Mesenchymal stem cell of adipose (primary cell): ENCODE measurements around the gene GPR18.

GRCh38 chr13:97438852-97439841 is 5.2 kb downstream of the RAP2A start:
- CAGE, long polyA plus RNA = no peak

DNA sequence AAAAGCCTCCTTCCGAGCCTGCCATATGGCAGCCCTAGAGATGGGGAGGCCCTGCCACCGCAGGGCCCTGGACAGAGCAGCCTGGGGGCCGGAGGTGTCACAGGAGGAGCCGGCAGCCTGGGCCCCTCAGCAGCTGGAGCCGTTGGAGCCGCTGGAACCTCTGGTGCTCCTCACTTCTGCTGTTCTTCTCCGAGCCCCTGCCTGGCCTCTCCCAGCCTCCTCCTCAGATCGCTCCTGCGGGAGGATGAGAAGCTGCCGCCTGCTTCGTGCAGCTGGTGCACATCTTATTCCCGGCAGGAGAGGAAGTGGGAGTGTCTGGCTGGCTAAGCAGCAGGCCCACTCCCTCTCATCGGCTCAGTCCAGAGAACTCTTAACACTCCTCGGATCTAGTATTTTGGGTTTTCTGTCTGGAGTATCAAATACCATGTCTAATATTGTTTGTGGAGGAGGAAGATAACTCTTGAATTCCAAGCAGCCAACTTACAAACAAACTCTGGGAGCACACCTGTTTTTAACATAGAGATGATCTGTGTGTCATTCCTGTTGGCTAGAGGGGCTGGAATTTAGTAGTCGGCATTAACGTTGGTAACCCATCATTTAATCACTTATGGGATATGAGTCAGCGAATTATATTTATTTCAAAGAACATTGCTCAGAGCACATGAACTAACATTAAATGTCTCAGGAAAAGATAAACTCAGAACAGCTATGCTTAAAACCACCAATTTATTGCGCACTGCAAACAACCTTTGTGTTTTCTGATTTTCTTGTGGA is 37.1 kb upstream of the RNF113B start:
- CAGE, long polyA plus RNA = no peak

DNA sequence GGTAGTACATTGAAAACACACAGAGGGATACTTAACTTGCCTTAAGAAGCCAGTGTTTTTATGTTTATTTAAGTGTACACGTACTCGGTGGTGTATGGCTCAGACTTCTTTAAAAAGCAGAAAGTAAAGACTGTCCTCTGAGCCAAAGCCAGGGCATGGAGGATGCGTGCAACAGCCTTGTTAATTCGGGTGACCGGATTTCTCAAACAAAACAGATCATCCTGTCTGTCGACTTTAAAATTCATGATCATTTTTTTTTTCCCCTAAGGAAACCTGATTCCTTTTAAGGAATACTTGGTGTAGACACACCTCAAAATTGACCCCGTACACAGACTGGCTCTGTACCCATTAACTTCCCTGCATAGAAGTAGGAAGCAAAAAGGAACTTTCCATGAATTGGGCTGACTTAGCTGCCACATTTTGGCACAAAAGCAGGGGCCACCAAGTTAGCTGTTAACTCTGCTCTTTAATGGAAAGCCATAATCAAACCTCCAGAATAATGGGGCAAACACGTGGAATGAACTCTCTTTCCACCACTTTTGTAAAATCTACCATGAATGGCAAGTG is 124.7 kb upstream of the RNF113B start:
- CAGE, long polyA plus RNA = no peak

- CAGE, long polyA plus RNA = no peak
These were observed 138.5 kb upstream of the RNF113B start for GRCh38 chr13:98315503-98315980.

GRCh38 chr13:98445075-98446048 is 131.5 kb downstream of the STK24 start:
- CAGE, long polyA plus RNA = no peak

- CAGE, long polyA plus RNA = no peak
These were observed 128.8 kb downstream of the STK24 start for GRCh38 chr13:98447952-98448647.

GRCh38 chr13:98450357-98451180 is 126.3 kb downstream of the STK24 start:
- CAGE, long polyA plus RNA = no peak

GRCh38 chr13:98499452-98500030 is 77.4 kb downstream of the STK24 start:
- CAGE, long polyA plus RNA = no peak

GRCh38 chr13:98503435-98503753 is 73.5 kb downstream of the STK24 start:
- CAGE, long polyA plus RNA = no peak

- CAGE, long polyA plus RNA = no peak
These were observed 69.3 kb downstream of the STK24 start for GRCh38 chr13:98507558-98508052.

DNA sequence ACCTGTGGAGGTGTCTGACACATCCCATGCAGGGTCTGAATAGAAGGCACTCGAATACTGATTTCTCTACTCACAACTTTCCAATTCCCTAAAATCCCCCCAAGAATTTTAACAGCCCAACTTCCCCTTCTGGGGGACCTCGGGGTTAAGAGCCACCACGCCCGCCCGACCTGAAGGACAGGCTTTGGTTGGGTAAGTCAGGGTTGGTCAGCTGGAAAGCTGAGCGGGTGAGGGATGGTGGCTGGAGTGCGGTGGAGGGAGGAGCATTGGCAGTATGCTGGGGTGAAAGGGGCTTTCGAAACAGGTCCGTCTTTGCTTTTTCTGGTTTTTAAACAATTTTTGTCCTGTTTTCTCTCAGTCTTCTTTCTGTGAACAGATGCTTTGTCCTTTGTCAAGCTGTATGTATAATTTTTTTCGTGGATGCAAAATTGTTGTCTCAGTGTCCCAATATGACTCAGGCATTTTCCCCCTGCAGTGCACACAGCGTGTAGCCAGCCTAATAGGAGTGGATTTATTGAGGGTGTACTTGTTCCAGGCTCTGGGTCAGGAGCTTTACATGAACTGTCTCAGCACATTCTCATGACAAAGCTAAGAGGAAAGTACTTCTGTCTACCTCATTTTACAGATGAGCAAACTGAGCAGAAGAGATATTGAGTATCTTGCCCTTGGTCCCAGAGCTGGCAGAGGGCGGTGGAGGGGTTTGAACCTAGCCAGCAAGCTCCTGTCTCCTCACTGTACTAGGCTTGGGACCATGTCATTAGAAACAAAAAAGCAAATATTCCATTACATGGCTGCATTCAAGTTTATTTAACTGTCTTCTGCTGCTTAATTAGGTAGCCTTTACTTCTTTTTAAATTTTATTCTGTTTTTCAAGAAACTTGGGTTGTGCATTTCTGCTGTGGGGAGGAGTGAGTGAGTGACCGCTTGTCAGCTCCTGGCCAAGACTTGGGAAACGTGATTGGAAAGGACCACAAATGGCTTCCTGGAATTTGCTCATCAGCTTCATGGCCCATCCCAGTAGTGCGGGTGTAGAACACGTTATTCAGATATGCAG is 50.8 kb downstream of the STK24 start:
- CAGE, long polyA plus RNA = no peak

DNA sequence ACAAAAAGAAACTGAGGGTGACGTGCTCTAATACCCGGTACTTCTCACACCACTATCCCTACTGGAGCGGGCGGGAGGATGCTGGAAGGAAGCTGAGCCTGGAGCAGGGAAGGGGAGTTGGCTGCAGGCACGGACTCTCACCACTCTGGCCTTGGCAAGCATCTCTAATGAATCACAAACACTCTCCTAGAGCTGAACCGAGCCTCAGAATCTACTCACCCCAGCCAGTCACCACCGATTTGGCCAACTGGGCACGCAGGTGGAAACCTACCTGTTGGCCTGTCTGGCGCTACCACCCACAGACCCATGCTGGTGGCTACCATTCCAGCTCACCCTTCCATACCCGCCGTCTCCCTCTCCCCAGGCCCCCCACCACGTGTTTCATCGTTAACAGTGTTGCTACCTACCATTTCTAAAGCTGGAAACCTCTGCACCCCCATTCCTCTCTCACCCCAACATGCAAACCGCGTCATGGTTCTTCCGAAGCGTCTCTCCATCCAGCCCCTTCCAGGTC is 48.0 kb downstream of the STK24 start:
- CAGE, long polyA plus RNA = no peak

DNA sequence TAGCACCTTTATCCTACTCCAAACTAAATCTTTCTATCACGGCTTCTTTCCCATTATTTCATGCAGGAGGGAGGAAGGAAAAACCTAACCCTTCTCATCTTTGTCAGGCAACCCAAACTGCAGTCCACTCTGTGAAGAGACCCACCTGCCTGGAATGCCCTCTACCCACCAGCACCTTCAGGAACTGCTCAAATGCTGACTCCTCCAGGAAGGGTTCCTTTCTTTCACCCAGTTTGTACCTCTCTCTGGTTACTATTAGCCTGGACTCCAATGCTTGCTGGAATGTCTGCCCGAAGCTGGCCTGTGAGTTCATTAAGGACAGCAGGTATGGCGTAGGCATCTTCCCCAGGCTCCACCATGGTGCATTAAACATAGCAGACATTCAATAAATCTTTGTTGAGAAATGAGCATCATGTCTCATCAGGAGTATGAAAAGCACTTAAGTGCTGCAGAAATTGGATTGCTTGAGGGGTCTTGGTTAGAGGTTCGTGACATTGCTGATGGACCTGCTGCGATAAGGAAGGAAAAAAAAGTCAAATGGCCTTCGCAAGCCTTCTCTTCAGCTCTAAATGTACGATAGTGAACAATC is 25.3 kb downstream of the STK24 start:
- CAGE, long polyA plus RNA = no peak

GRCh38 chr13:98794065-98794764 is 41.7 kb upstream of the SLC15A1 start:
- CAGE, long polyA plus RNA = no peak

DNA sequence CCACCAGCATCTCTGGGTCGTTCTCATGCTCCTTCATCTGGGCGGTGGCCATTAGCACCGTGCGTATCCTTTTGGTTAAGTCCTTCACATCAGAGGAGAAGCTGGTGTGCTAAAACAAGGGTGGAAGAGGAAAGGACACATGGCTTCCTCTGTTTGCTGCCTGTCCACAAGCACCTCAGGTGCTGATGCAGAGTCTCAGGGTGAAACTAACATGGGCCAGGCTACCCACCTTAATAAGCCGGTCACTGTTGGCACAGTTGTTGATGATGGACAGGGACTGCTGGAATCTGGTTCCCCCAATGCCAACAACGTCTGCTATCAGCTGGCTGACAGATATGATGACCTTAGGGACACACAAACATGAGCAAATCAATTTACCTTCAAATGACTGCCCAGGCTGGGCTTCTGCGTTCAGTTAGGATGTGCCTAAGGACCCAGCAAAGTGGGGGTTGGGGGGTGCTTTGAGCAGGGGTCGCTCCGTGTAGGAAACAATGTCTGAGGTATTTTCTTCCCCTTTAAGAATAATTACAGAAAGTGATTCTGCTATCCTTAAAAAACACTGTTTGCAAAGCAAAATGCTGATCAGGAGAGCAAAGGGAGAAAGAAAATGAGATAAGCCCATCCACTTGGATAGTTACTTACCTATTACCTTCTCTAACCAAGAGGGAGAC is 77.1 kb upstream of the SLC15A1 start:
- CAGE, long polyA plus RNA = no peak

DNA sequence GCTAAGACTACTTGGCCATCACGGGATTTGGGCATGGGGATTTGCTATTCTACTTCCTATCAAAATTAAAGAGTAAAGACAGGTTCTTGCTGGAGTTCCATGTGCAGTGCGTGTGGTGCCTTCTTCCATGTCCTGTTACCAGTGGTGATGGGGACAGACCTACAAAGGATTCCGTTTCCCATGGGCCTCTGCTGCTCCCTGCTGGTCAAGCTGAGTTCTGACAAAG is 90.3 kb upstream of the SLC15A1 start:
- CAGE, long polyA plus RNA = no peak

DNA sequence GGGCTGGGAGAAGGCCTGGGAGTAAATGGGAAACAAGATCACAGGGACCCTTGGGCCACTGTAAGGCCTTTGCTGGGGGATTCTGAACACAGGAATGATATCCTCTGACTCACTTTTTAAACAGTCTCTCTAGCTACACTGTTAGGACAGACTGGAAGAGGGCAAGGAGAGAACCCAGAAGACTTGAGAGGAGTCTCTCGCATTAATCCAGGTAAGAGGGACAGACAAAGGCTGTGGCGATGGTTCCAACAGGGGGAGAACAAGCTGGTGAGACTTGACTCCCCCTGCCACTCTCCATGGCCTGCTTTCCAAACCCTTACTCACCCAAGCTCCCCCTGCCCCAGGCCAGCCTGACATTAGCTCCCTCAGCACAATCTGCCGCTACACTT is 31.8 kb downstream of the DOCK9 start:
- CAGE, long polyA plus RNA = no peak

GRCh38 chr13:99084012-99084758 is 106.3 kb upstream of the DOCK9 start:
- CAGE, long polyA plus RNA = no peak

GRCh38 chr13:99258195-99258769 is at the start of gene GPR18:
GPR18 (minus strand) TSS chr13:99258379.
- CAGE, long polyA plus RNA = no peak

DNA sequence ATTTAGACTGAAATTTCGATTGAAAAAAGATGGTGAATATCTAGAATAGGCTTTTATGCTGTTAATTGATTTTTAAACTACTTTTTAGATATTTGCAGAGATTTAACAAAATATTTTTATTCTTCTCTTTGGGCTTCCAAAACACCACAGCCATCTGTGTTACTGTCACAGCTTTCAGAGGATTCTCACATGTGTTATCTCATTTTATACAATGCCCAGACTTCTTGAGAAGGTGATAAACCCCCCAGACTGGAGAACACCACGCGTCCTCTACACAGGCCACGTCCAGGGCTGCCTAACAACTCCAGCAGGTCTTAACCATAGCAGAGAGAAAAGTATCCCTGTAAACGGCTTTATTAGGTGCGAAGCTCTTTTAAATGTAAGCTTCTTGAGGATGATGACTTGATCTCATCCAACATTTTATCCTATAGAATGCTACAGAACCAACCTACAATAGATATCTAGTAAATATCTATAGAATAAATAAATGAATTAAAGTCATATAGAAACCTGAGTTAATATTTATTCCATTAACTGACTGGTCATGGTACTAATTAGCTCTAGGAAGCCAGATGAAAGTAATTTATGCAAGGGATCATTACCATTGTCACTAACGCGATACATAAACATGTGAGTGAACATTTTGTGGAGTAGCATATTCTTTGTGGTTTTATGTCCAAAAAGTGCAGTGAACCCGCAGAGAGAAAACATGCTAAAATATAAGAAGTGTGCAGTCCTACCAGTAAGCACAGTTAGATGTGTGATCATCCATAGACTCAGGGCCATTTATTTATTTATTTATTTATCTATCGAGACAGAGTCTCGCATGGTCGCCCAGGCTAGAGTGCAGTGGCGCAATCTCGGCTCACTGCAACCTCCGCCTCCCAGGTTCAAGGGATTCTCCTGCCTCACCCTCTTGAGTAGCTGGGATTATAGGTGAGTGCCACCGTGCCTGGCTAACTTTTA is 1.8 kb downstream of the GPR183 start:
- CAGE, long polyA plus RNA = no peak